Osteoblast (primary cell): ENCODE results near the genes MFSD6L, CFAP52 and USP43.

DNA sequence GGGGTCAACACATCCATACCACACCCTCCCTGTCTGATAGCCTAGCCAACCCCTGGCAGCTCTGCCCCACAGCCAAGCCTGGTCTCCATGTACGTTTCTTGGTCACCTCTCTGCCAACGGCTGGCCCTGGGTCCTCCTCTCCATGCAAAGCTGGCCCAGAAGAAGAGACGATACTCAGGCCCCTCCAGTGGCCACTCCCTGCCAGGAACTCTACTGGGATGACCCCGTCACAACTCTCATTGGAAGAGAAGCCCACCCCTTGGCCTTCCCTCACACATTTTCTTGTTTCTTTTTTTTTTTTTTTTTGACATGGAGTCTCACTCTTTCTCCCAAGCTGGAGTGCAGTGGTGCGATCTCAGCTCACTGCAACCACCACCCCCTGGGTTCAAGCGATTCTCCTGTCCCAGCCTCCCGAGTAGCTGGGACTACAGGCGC is 7.2 kb downstream of the PER1 start:
- CAGE, long polyA plus RNA, result no peak
- RRBS, result no CpG with 5 or more reads among the region's 8 CpGs

GRCh38 chr17:8149630-8150015 is 2.6 kb downstream of the PER1 start:
- CAGE, long polyA plus RNA, result no peak
- RRBS, result no CpG with 5 or more reads among the region's 10 CpGs

GRCh38 chr17:8186563-8186959 is 3.4 kb downstream of the BORCS6 start:
- CAGE, long polyA plus RNA, result no peak
- RRBS, result no CpG with 5 or more reads among the region's 30 CpGs

- CAGE, long polyA plus RNA, result no peak
- RRBS, result no CpG with 5 or more reads among the region's 15 CpGs
Measured at GRCh38 chr17:8191819-8192986, 2.2 kb upstream of the BORCS6 start.

DNA sequence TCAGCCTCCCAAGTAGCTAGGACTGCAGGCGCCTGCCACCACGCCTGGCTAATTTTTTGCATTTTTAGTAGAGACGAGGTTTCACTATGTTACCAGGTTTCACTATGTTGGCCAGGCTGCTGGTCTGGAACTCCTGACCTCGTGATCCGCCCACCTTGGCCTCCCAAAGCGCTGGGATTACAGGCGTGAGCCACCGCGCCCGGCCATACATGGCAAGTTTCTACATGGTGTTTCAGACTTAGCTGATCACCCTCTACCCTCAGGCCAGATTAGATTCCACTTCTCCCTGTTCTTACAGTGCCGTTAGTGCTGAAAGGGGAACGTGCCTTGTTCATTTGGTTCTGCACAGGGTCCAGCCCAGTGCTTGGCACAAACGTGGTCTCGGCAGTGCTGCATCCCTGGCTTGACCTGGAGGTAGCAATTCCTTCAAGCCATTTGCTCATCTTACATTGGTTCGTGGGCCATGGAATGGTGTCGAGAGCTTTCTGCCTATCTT is 14.6 kb upstream of the AURKB start:
- CAGE, long polyA plus RNA, result no peak
- RRBS, result no CpG with 5 or more reads among the region's 16 CpGs

DNA sequence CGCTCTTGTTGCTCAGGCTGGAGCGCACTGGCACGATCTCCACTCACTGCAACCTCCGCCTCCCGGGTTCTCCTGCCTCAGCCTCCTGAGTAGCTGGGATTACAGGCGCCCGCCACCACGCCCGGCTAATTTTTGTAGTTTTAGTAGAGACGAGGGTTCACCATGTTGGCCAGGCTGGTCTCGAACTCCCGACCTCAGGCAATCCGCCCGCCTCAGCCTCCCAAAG is 1.1 kb upstream of the RPL26 start:
- CAGE, long polyA plus RNA, result no peak
- RRBS, result no CpG with 5 or more reads among the region's 14 CpGs

DNA sequence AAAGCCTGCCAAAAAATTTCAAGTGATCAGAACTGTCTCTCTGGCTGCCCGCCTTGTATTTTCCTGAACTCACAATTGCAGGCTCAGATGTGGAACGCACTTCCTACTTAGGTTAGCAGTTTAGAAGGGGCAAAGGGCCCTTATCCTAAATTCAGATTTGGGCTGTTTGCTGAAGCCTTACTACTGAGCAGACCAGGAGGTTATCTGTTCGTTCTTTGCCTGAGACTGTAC is 24.0 kb downstream of the MYH10 start:
- CAGE, long polyA plus RNA, result no peak
- RRBS, result no CpG with 5 or more reads among the region's 3 CpGs

DNA sequence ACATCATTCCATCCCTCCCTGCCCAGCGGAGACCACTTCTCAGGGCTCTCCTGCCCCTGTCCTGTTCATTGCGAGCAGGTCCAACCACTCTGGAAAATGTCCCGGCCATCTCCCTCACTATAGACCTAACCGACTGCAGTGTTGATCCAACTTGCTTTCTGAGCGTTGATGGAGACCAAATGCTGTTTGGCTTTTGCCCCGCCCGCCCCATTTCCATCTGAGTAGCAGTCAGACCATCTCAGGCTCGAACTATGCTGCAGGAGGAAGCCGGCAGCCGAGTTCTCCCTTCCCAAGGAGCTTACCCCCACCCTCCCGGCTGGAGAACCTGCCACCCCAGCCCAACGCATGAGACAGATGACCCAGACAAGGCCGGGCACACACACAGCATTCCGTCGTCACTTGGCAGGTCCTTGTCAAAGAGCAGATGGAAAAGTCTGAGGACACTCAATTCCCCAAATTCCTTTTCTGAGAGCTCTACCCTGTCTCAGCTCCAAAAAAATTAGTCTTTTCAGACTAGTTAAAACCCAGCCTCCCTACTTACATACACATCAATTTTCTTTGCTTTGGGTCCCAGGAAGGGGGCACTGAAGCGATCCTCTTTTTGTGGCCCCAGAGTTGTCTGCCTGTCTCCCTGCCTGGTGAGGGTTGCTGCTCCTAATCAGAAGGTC is 44.4 kb upstream of the MYH10 start:
- CAGE, long polyA plus RNA, result no peak
- RRBS, result 25% methylated on average over 3 of the region's 16 CpGs

DNA sequence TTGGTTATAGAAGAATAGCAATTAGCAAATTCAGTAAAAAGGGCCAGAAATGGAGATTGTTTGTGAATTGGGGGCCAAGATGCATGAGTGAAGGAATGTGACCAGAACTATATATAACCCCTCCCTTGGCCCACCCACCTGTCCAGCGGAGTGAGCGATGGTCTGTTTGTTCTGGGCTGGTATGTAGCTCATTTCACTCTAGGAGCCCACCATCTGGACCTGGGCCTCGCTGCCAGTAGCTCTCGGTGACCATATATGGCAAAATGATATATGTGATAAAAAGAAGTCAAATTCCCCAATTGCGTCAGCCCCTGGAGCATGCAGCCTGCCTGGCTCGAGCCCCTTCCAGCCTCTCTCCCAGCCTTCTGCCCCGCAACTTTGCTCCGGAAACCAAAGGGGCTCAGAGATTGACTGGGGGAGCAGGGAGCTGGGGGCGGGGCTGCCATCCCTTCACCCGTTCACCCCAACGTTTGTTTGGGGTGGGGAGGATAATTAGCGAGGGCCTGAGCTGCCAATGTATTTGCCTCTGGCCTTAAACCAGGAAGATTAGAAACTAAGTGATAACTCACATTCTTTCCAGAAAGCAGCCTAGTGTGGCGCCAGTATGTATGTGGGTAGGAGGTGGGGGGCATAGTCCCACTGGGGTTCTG is 47.2 kb downstream of the CCDC42 start:
- CAGE, long polyA plus RNA, result no peak
- RRBS, result no CpG with 5 or more reads among the region's 13 CpGs

- CAGE, long polyA plus RNA, result no peak
- RRBS, result 9% methylated on average over 37 of the region's 77 CpGs
Measured at GRCh38 chr17:8798737-8799931, at the start of gene MFSD6L. Gene MFSD6L (minus strand): TSS chr17:8799365.

- CAGE, long polyA plus RNA, result no peak
- RRBS, result 63% methylated on average over 1 of the region's 5 CpGs
Measured at GRCh38 chr17:8807071-8807724, 8.0 kb upstream of the MFSD6L start.

- CAGE, long polyA plus RNA, result no peak
- RRBS, result no CpG with 5 or more reads among the region's 7 CpGs
Measured at GRCh38 chr17:8909834-8910310, 42.4 kb upstream of the PIK3R6 start.

GRCh38 chr17:9170625-9171660 is 149.6 kb downstream of the NTN1 start:
- CAGE, long polyA plus RNA, result no peak
- RRBS, result no CpG with 5 or more reads among the region's 14 CpGs

- CAGE, long polyA plus RNA, result no peak
- RRBS, result no CpG with 5 or more reads among the region's 13 CpGs
Measured at GRCh38 chr17:9331525-9332033, 244.0 kb downstream of the STX8 start.

DNA sequence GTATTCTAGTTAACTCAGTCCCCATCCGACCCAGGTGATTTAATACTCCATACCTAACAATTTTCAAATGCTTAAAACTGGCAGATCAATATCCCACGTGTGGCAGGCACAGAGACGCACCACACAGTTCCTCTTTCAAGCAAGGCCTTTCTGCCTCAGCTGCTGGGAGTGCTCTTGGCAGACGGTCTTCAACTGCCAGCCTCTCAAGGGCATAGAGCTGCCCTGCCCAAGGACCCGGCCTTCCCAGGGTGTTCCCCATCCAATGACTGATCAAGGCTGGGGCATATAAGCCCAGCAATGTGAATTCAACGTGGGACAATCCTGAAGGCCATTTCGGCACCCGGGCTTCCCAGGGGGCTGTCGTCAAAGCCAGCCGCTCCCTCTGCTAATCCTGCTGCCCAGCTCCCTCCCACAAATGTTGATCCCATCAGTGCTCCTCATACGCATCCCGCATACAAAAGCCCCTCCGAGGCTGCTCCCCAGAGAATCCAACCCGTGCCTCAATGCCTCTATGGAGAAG is 107.1 kb downstream of the STX8 start:
- CAGE, long polyA plus RNA, result no peak
- RRBS, result 89% methylated on average over 4 of the region's 14 CpGs

DNA sequence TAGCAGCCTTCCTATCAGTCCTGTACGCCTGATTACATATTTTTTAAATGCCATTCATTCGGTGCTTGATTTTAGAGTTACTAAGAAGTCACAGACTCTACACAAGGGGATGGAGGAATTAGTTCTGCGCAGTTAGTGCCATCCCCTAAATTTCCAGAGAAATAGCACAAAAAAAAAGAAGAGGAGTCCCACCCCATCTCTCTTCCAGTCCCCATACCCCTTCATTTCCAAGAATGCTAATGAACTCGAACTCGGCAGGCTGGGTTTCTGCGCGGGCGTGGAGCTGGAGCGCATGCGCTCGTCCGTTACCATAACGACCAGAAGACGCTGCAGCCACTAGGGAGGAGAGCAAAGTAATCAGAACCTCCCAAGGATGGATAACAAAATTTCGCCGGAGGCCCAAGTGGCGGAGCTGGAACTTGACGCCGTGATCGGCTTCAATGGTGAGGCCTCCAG is at the start of gene CFAP52:
CFAP52 (plus strand) TSS at position 320 of the 456 bp plus-strand sequence.
- CAGE, long polyA plus RNA, result no peak
- RRBS, result 4% methylated on average over 4 of the region's 20 CpGs

GRCh38 chr17:9644618-9645584 is at the start of gene USP43:
Gene USP43 (plus strand): TSS chr17:9645517.
- CAGE, long polyA plus RNA, result no peak
- RRBS, result 2% methylated on average over 13 of the region's 61 CpGs

GRCh38 chr17:9836135-9836629 is 10.5 kb downstream of the GLP2R start:
- CAGE, long polyA plus RNA, result no peak
- RRBS, result no CpG with 5 or more reads among the region's 5 CpGs

DNA sequence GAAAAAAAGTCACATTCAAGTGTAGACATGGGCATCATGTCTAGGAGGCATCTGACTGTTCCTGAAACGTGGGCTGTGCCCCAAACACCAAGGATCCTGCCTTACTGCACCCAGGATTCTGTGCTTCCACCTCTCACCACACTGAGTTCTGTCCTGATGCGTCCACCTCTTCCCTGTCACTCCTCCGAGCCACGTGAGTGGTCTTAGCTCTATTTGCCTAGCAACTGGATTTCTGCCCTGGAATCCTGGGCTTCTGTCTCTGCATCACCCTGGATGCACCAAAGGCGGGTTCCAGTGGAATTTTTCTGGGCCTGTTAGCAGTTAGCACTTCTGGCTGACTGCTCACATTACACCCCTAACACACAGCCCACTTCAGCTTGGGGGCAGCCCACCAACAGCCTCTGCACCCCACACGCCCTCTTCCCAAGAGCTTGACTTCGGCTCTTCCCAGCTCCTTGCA is 129.6 kb upstream of the RCVRN start:
- CAGE, long polyA plus RNA, result no peak
- RRBS, result no CpG with 5 or more reads among the region's 7 CpGs

- CAGE, long polyA plus RNA, result no peak
- RRBS, result no CpG with 5 or more reads among the region's 7 CpGs
Measured at GRCh38 chr17:10048845-10049446, 143.9 kb upstream of the RCVRN start.